Metastatic Pancreatic Carcinoma in the Ovary (tissue), 1 donor: ENCODE measurements around a stretch of chr2.

GRCh38 chr2:216634274-216634572 lies 1.0 kb downstream of the IGFBP2 start:
- PRO-cap: no peak

DNA sequence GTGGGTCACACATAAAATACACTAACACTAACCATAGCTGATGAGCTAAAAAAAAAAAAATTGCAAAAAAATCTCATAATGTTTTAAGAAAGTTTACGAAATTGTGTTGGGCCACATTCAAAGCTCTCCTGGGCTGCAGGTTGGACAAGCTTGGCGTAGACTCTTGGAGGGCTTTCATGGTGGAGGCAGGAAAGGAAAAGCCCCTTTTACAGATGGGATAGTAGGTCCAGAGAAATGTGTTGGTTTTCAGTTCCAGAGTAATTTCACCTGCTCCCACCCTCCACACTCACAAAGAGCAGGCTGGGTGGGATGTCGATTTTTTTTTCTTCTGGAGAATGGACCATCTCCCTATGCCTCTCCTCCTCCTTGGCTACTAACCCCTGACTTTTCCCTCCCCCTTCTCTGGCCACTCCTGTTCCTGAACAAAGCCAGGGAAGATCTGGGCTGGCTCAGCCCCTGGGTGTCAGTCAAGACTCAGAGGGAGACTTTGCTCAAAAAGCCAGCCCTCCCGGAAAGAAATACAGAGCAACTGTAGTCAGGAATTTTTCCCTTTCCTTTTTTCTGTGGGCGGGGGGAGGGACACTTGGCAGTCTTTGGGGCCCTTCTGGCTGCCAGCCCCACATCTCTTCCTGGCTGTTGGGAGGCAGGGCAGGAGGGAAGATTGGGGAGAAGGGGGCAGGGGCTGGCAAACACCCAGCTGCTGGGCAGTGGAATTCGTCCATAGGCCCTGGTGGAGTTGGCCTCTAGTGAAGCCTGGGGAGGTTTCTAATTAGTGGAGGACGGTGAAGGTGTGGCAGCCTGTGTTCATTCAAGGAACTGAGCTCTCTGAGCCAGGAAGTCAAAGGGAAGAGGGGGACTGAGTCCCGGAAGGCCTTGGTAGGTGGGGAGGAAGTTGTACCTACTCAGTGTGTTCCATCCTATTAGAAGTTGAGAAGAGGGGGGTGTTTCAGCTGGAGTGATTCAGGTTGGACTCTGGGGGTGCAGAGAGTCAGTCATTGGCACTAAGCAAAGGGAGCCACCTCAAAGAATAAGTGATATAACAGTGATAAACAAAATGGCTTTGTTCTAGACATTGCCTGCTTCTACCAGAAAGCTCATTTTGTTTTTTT lies 10.8 kb downstream of the IGFBP2 start:
- PRO-cap: no peak

DNA sequence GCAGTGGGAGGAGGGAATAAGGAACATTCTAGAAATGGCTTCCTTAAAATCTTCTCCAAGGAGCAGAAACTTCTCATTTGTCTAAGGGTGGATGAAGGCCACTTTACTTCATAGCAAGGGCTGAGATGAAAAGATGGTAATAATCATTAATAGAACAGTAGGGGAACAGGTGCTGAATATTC lies 23.9 kb downstream of the IGFBP5 start:
- PRO-cap: no peak

DNA sequence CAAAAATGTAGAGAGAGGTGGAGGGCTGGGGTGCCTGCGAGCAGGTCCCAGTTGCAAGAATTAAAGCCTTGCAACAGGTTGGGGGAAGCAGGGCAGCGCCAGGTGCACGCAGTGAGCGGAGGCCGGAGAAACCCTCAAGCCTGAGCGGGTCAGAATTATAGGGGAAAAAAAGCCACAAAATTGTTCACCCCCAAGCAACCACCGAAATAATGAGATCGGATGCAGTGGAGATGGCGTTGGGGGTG lies 499 bp downstream of the IGFBP5 start:
- PRO-cap: no peak

DNA sequence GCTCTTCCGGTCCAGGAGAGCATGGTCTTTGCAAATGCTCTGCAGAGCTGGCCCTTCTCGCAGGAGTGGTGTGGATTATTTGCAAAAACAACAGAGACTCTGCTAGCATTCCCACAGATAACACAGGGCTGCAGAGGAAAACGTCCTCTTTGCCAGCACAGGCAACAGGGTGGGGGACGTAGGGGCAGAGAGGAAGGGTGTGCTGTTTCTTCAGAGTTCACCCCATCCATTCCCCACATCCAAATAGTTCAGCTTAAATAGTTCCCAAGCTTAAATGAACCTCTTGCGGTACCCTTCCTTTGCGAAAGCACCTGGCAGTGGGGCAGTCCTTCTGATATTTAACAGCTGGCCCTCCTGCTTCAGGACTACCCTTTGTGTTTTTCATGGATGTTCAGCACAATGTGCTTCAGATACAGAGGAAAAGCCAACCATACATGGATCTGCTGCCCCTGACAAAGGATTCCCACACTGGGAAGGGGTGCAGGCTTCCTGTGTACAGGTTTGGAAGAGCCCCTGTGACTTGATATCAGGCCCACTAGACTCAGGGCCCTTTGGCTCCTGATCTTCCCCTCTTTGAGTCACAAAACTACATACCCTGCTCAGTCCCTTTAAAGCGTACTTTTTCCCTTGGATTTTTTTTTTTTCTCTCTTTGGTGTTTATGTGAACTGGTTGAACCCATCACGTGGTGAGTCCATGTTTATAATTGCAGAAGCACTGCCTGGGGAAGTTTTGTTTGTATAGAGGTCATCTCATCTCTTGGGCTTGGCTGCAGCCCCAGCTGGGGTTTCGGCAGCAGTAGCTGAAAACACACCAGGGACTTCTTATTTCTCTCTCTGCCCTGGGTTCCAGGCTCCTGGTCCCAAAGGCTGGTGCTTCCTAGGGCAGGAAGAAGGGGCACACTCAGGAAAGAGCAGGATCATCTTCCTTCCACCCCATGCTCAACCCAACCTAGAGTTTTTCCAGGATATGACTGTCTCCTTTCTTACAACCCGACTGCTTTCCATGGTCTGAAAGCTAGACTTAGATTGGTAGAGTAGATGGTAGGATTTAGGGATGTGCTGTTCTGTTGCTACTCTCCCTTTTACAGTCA lies 45.4 kb upstream of the IGFBP5 start:
- PRO-cap: no peak

DNA sequence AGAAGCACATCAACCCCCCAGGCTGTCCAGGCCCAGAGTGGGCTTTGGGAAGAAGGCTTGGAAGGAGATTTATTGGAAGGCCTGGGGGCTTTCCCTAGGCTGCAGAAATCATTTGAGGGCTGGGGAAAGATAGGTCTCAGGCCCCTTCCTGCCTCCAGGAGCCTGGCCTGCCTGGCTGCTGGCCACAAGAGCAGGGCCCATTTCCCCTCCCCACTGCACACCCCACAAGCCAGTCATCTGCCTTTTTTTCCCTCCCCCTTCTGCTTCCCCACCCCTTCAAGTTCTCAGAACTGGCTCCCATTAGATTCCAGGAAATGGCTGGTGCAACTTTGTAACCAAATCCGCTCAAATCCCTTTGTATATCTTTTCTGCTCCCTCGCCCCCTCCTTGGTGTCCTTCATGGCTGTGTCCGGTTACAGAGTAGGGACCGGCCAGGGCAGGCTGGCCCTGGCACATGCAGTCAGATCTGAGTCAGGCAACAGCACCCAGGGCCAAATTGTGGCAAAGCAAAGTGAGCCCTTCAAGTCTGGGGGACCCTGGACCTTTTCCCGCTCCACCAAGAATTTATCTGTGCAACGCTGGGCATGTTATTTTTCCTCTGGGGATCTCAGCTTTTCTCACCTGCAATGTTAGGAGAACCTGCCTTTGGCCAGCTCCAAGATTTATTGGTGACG lies 20.8 kb upstream of the TNP1 start:
- PRO-cap: no peak

DNA sequence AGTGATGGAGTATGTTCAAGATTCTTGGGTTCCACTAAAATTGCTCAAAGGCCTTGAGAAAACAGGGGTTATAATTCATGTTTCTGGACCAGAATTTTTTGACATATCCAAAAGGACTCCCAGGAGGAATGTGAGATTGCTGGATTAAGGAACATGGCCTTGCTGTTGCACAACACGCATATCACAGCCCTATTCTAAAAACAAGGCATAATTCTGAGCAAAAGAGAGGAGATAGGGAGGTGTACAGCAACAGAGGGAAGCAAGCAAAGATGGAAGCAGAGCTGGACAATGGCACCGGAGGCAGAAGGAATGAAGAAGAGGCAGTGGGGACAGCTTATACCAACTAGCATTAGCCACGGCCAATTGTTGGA lies 111.8 kb upstream of the TNP1 start:
- PRO-cap: no peak

- PRO-cap: no peak
These were observed 176.1 kb upstream of the TNP1 start for GRCh38 chr2:217035986-217036348.

DNA sequence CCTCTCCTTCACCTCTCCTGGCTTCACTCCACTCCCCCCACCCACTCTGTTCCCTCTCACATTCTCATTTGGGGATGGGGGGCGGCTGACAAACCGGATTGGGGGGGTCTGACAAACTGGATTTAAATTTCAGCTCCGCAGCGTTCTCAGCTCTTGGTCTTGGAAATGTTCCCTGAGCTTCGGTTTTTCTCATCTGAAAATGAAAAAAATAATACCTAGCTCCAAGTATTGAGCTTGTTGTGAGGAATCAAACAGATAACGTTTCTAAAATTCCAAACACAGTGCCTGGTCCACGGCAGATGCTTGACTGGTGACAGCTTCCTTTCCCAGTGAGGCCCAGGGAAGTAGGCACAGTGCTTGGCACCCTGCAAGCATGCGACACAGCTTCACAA lies 205.0 kb upstream of the TNP1 start:
- PRO-cap: no peak

- PRO-cap: no peak
These were observed 215.4 kb upstream of the TNP1 start for GRCh38 chr2:217075387-217075632.

DNA sequence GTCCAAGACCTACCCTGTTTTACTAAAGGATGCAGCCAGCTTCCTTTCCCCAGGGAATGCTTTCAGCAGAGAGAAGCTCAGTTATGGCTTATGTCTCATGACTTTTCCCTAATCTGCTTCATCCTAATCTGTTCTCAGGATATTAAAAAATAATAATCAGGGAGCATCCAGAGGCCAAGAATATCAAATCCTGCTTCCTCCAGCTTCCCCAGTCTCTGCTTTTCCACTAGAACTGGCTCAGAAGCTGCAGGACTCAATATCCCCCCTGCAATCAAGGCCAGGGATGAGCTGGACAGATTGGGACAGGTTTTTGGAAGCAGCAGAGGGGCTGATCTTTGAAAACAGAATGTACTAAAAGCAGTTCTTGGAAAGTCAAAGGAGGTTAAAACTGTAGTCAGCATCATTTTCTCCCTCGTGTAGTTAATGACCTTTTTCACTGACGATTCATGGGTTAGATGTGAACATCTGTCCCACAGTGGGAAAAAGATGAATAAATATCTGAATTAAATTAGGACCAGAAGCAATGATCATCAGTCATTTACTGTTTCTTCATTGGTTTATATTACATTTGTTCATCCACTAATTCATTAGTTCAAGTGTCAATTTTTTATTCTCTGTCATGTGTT lies 327.0 kb upstream of the TNP1 start:
- PRO-cap: no peak

DNA sequence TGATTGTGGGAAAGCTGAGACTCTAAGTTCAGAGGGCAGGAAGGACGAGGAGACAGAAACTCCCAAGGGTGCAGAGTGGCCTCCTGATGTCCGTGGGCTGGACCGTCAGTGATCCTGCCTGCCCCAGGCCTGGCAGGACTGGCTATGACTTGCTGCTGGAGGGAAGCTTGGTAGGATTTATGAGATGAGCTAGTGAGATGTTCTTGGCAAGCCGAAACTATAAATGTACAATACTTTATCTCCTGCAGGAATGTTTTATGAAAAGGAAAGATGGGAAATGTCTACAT lies 447.4 kb downstream of the TNS1 start:
- PRO-cap: no peak

- PRO-cap: no peak
These were observed 315.2 kb downstream of the TNS1 start for GRCh38 chr2:217687449-217688083.

GRCh38 chr2:217803605-217803870 lies 199.3 kb downstream of the TNS1 start:
- PRO-cap: no peak

DNA sequence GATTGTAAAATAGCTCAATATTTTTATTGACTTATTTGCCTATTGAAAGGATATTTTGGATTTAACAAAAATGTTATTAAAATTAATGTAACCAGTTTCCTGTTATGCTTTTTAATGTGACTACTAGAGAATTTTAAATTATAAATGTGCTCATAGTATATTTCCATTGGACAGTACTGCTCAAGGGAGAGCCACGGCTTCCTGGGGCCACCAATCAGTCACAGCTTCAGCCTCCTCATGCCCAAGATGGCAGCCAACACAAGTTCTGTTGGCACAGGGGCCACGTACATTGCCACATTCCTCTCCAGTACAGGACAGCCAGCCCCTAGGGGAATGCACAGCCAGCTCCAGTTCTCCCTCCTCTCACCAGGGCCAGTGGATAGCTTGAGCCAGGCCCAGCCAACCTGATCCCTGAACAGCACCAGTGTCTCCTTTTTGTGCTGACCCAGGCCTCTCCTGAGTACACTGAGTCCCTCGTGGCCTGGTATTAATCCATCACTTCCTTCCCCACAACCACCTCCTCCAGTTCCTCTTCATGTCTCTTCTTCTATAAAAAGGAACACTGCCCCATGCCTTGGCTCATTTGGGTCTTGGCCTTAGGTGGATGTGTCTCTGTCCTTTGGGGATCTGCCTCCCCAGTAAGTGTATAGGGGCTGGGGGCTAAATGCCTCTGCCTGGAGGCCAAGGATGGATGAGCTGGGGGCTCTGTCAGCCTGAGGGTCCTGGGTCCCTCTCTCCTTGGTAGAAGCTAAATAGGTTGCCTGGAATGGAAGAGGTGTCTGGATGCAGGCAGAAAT lies 168.7 kb downstream of the TNS1 start:
- PRO-cap: no peak

DNA sequence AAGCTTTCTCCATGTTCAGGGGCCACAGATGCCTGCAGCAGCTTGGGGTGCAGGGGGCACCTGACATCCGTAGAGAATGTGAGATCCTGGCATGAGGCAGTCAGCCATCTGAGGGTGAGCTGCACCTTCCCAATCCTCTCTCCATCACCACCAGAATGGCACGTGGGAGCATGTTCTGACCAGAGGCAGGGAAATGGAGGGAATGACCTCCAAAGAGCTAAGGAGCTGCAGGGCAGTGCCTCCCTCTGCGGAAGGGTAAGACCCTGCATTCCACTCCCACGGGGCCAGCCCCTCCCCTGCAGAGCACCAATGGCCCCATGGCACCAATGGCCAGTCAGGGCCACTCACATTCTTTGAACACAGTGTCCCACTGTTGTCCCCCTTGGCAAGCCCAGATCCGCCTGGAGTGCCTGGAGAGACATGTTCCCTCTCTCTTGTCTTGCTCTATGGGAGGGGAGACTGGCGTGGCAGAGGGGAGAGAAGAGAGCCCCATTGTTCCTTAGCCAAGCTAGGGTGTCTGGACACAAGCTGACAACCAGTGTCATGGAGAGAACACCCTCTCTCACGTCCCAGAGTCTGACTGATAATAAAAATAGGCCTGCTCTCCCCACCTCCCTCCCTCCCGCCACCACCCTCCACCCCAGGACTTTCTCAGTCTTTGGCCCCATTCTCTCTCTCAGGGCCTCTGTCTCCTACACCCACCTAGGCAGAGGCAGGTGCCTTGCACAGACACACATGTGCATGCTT lies 164.3 kb downstream of the TNS1 start:
- PRO-cap: no peak

- PRO-cap: no peak
These were observed 160.6 kb downstream of the TNS1 start for GRCh38 chr2:217842013-217842824.

- PRO-cap: no peak
These were observed 158.7 kb downstream of the TNS1 start for GRCh38 chr2:217844104-217844460.

- PRO-cap: no peak
These were observed 154.1 kb downstream of the TNS1 start for GRCh38 chr2:217848734-217849116.

DNA sequence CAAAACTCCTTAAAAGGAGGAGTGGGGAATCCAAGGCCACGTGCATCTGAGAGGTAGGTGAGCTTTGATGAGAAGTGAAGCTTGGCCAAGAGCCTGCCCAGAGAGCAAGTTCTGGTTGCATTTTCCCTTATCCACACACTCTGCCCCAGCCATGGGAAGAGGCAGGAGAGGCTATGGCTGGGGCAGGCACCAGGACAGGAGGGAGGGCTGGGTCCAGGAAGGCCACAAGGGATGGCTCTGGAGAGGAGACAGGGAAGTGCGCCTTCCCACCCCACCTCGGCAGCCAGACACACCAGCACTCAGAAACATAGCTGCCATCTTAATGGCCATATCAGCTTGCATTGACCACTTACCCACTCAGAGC lies 148.2 kb downstream of the TNS1 start:
- PRO-cap: no peak